Mesenchymal stem cell of the bone marrow (primary cell): ENCODE measurements around the gene NFATC1.

DNA sequence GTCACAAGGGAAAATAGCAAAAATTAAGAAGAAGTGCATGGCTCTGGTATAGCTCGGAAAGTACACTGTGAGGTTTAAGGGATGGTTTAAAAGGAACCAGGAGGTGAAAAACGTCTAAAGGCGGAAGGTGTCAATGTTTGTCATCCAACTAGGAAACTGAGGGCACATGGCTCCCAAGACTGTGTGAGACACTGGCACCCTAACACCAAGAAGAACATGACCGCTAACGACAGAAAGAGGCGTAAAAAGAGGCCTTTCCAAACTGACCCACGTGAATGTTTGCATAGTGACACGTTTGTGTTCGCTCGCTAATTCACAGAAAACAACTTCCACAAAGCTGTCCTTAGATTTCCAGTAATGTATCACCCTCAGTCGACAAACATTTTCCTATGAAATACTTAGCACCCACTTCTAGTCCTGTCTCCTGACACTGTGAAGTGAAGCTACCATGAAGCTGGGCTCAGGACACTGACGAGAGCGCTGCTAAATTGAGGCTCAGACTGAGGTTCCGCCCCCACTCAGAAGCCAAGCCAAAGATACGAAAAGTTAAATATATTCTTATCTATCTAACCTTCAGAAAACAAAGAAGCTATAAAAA is 86.5 kb downstream of the ZNF516 start:
- CAGE, long polyA plus RNA = no peak

GRCh38 chr18:76453232-76453541 is 41.9 kb downstream of the ZNF516 start:
- CAGE, long polyA plus RNA = no peak

DNA sequence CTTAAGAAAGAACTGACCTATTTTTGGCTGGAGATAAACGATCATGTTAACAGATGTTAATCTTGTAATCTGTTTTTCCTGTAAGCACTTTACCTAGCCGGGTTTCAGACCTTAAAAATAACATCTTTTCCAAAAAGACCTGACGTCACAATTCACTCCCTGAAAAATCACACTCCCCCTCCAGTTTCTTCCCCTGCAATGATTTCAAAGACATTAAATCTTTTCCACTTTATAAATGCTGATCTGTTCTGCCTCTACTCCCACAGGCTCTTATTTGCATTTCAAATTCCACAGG is 1.6 kb downstream of the ZNF516 start:
- CAGE, long polyA plus RNA = no peak

DNA sequence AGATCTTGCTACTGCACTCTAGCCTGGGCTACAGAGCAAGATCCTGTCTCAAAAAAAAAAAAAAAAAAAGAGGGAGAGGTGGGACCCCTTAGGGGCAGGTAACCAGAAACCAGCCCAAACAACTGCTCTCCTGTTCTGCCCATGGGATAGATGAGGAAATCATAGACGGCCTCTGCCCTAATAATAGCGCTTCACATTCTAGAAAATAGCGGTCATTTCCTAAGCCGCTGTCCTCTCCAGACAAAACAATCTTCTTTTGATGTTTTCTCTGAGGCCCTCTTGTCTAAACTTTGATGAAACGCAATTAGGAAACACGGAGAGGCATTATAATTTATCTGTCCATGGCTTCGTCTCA is 151.8 kb upstream of the ZNF236 start:
- CAGE, long polyA plus RNA = no peak

DNA sequence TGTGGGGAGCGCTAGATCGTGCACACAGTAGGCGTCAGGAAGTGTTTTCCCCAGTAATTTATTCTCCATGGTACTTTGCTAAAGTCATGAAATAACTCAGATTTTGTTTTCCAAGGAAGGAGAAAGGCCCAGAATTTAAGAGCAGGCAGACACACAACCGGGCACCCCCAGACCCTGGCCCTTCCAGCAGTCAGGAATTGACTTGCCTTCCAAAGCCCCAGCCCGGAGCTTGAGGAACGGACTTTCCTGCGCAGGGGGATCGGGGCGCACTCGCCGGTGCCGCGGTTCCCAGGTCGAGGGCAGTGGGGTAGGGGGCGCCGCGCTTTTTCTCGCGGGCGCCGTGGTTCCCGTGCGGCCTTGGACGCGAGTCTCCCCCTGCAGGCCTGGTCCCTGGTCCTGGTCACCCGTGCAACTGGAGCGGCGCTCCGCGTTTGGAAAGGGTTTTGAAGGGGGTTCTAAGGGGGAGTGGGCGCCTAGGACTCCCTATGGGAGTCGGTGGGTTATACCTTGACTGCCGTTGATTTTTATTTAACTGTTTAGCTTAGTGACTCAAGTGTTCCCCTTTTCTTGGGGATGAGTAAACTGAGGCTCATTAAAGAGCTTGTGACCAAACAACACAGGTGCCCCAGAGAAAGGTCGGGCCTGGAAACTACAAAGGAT is 1.3 kb downstream of the ZNF236 start:
- CAGE, long polyA plus RNA = no peak

DNA sequence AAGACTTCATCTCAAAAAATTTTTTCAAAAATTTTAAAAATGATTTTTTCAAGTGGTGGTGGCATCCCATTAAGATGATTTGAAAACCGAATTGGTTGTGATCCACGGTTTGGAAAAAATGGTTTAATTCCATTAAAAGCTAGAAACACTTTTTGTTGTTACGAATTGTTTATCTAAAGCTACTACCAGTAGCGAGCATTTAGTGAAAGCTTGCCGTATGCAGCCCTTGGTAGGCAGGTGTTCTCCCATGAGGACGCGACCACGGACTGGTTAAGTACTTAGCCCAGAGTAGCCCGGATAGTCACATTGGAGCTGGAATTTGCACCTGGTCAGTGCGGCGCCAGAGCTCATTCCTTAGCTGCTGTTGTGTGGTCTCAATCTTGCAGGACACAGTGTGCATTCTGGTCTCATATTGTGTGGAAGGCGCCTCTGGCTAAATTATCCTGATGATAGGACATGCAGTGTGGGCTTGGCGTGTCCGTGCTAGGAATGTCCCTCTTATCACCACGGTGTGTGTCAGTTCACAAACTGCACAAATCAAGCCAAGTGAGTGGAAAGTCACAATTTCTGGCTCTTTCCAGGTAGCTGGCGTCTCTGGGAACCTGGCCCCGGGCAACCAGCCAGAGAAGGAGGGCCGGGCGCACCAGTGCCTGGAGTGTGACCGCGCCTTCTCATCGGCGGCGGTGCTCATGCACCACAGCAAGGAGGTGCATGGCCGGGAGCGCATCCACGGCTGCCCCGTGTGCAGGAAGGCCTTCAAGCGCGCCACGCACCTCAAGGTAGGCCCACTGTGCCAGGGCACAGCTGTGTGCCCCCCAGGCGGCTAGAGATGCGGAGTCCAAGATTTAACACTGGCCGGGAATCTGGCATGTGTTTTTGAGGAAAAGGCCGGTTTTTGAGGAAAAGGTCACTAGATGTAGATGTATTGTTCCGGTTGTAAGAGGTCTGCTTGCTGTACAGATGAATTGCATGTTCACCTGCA is 133.3 kb downstream of the ZNF236 start:
- CAGE, long polyA plus RNA = no peak

DNA sequence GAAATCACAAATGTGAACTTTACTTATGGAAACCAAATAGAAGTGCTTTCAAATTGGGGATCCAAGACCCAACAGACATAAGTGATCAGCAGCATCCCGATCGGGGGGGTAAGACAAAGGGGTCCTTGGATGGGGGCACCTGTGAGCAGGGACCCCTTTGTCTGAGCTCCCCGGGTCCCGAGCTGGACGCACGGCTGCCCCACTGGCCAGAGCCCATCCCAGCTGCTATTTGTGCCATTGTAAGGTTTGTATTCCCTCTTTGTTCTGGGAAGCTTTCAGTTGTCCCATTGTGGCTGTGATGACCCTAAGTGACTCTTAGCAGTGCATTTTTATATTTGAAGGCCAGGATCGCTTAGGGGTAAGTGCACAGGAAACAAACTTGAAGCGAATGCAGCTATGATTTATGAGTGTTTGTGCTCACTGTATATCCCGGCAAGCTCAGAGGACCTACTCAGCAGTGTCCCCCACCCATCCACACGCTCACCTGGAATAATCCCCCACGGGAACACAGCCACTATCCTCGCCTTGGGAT is 80.3 kb downstream of the MBP start:
- CAGE, long polyA plus RNA = no peak

DNA sequence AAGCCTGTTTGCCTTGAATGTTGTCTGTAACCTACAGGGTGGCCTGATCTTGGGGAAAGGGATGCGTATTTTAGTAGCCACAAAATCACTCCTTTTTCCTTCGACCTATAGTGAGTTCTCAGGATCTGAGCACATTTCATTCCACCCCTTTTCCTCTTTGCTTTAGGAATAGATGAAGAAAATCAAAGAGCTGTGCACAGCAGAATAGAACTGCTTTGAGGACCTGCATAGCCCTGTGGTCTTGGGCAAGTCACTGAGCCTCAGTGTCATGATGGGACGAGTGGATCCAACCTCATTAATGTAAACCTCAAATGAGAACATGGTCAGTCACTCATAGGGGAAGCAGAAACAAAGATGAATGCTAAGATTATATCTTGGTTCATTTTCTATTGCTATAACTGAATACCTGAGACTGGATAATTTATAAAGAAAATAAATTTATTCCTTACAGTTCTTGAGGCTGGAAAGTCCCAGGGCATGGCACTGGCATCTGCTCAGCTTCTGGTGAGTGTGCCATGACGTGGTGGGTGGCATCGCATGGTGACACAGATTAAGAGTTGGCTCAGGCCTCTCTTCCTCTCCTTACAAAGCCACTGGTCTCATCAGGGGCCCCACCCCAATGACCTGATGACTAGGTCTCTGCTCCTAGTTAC is 67.7 kb downstream of the MBP start:
- CAGE, long polyA plus RNA = no peak

- CAGE, long polyA plus RNA = no peak
Observed at GRCh38 chr18:77068313-77069187, 64.0 kb downstream of the MBP start.

DNA sequence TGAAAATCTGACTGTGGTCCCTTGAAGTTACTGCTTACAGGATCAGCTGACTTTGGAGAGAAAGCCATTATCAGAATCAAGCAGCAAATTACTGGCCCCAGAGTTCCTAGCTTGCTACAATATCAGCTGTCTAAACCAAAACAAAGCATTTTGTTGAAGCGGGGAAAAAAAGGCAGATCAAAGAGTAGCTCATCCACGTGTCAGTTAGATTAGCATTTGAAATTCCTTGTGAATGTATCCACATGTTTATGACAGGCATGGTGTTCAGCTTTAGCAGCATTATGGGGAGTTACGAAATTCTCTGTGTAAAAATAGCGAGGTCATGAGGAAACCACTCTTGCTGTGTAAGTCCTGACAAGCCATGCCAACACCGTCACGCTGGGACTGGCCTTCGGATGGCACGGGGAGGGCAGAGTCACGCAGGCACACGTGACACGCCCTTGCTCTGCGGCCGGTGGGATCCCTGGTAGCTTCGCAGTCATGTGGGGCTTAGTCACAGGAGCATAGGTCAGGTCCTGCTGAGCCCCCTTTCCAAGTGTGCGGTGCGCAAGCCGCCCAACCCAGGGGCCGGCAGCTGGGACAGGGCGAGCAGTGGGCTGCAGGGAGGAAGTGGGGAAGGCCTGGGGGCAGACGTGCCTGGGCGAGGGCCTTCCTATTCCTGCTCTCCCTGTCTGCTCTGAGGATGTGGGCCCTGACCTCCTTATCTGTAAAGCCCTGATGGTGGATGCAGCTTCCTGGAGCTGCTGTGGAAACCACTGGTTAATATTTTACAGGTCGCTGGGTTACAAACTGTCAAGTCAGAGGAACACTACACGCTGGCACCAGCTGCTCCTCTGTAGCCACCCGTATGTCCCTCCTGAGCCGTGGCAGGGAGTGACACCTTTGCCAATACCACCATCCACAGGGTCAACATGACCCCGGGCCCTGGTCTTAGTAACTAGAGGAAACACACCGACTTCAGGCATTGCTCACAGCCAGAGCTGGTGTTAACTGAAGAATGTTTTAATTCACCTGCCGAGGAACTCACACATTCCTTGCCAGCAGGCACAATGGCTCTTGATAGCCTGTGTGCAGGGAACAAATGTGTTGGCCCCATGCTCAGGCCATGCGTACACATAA is 18.0 kb downstream of the MBP start:
- CAGE, long polyA plus RNA = no peak

DNA sequence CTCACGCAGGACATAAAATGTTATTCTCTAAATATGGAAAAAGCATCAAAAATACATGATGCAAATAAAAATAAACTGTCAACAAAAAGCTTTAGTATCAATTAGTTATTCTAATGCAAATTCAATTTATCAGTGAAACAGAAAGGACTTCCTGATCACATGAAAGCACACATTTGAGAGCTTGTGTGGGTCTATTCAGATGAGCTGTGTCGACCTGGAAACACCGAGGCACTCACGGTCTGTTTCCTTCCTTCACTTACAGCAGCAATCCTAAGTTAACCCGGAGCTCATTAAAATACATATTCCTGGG is 9.3 kb downstream of the MBP start:
- CAGE, long polyA plus RNA = no peak

DNA sequence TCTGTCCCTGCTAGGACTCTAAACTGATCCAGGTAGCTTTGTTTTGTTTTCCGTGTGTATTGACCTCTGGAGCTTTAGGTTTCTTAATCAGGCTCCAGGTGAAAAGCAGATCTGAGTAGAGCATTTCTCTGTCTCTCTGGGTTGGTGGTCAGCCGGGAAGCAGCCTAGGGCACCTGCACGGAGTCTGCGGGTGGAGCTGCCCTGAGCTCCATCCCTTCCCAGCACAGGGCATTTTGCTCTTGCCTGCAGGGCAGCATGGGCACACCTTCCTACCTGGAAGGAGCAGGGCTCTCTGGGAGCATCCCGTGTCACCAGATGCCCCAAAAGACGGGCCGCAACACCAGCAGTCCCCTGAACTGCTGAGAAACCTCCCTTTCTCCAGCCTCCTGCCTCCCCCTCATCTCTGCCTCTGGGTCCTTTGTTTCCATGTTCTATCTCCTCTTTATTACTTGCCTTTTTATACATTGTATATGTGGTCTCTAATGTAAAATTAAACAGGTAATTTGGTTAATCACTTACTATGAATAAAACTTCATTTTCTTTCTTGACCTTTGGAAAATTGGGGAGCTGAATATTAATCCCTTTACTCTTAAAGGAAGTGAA is 8.7 kb downstream of the MBP start:
- CAGE, long polyA plus RNA = no peak

DNA sequence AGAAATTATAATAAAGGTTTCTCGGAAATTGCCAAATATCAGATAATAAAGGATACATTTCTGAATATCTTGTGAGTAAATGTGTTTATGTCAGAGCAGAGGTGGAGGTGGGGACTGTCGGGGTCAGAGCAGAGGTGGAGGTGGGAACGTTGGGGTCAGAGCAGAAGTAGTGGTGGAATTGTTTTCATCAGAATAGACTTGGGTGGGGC is 131.3 kb downstream of the ATP9B start:
- CAGE, long polyA plus RNA = no peak

- CAGE, long polyA plus RNA = no peak
Observed at GRCh38 chr18:79326734-79327021, 69.1 kb upstream of the NFATC1 start.

DNA sequence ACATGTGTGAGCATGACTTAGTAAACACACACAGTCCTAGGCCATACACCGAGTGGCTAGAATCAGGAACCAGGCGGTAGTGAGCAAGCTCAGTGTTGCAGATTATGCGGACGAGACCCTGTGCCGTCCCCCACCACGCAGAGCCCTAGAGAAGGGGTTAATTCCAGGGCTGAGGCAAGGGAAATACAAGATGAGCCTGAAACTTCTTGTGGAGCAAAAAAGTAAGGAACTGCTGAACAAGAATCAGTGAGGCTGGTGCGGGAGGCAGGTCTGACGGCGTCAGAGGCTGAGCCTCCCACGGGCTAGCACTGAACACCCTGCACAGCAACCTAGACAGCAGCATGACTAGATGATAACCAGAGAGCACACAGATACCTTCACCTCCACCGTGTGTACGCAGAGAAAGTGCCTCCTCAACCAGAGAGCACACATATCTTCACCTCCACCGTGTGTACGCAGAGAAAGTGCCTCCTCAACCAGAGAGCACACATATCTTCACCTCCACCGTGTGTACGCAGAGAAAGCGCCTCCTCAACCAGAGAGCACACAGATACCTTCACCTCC is 29.0 kb upstream of the NFATC1 start:
- CAGE, long polyA plus RNA = no peak

GRCh38 chr18:79395585-79396676 is at the start of gene NFATC1:
TSS of gene NFATC1 (plus strand) at chr18:79395930.
- CAGE, long polyA plus RNA = no peak

- CAGE, long polyA plus RNA = no peak
Observed at GRCh38 chr18:79399195-79399745, 3.5 kb downstream of the NFATC1 start.

GRCh38 chr18:79460299-79460802 is 64.6 kb downstream of the NFATC1 start:
- CAGE, long polyA plus RNA = no peak

- CAGE, long polyA plus RNA = no peak
Observed at GRCh38 chr18:79485091-79485651, 89.4 kb downstream of the NFATC1 start.

DNA sequence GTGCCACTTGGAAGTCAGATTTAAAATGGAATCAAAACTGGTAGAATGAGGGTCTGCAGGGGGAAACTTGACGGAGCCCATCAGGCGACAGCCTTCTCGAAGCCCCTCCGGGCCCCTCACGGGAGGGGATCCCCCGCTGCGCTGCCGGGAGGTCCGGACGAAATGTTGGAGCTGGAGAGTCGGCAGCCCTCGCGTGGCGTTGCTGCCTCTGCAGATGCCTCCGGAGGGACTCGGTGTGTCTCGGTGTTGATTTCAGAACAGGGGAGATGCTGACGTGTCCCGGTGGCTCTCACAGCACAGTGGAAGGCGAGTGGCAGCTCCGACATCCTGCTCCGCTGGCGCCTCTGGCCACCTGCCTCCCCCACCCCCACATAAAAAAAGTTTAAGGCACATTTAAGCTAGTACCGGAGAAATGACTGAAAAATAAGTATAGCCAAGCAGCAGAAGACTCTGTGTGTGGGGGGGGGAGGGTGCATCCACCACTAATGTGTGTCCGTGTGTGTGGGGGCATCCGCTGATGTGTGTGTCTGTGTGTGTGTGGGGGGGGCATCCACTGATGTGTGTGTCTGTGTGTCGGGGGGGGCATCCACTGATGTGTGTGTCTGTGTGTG is 124.4 kb downstream of the NFATC1 start:
- CAGE, long polyA plus RNA = no peak